Spinal cord (tissue), 3 donors: ENCODE results near the gene PDIK1L.

GRCh38 chr1:26111476-26111969, at the start of gene PDIK1L:
TSS of gene PDIK1L (plus strand) at chr1:26111824.
- PRO-cap = no peak
- RAMPAGE, long total RNA = start-site peak on the plus strand at chr1:26111814-26111851, 211 and 190 reads in 2 replicates

- PRO-cap = no peak
- RAMPAGE, long total RNA = no peak
Observed at GRCh38 chr1:26164215-26165094, 4.3 kb downstream of the C1orf232 start.

DNA sequence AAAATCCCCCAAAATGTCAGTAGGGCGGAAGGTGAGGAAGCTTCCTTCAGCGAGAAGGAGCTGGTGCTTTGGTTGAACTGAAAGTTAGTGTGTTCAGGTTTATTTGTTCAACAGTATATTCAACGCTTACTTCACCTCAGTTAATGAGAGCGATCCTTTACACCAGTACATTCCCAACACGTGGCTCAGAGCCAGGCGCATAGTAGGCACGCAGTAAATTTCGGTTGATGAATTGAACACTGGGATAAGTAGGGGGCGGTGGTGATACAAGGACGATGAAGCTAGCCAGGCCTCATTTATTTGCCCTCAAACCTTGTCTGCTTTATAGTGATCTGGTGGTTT, 972 bp downstream of the CEP85 start:
- PRO-cap = no peak
- RAMPAGE, long total RNA = no peak

DNA sequence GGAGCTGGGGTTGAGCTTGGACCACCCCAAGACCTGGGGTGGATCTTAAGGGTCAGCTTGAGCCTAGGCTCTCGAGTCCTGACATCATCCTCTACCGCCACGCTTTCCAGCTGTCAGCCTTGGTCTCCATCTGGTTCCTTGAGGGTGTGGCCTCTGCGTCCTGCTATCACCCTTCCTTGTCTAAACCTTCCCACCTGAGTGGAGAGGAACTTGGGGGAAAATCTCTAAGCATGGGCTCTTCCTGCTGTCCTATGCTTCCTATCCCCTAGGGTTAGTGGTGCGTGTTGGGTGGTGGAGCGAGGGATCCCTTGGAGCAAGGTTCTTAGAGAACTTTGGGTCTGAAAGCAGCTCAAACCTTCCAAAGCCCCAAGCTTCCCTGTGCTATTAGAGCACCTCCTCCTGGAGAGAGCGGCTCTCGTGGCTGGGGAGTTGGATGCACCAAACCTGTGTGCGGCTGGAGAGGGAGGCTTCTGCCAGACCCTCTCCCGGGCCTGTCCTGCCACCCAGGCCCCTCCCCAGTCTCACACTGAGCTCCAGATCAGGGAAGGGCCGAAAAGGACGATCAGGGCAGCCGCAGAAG, 474 bp upstream of the SH3BGRL3 start:
- PRO-cap = no peak
- RAMPAGE, long total RNA = no peak

DNA sequence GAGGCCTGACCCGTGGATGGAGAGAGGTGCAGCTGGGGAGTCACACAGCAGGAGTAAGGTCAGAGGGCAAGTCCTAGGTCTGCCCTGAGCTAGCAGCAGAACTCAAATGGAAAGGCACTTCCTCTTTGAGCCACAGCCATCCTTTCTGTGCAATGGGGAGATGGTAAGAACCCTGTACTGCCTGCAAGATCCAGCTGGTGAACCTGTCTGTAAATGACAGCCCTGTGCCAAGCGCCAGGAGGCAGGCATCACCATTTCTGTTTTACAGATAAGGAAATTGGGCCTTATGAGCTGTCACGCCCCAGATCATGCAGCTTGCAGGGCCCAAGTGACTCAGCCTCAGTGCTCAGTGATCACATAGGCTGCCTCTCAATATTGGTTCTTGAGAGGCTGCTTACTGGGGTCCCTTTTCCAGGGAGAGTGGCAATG, 8.7 kb downstream of the SH3BGRL3 start:
- PRO-cap = no peak
- RAMPAGE, long total RNA = no peak

DNA sequence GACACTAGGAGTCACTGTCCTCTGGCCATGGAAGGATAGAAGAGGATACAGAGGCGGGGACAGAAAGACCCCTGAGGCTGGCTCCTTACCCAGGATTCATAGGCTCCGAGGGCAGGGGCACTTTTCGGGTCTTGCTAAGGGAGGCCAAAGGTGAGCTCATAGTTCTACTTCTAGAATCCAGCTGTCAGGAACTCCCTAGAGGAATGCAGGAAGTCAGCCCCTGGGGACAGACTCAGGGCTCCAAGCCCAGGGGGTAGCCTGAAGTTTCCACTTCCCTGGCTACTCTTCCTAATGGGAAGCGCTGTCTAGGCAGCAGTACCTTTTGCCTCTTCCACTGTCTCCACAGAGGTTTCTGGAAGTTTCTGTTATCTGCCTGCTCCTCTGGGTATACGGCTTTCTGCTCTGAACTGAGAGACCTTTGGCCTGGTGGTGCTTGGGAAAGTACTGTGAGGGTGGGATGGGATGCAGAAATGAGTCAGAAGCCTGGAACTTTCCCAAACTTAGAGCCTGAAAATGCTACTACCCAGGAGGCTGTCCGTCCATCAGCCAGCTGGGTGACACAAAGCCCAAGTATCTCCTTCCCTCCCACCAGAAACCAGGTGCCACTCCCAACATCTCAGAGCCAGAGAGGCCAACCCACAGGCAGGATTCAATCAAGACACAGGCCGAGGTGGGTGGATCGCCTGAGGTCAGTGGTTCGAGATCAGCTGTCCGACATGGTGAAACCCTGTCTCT, 3.5 kb downstream of the UBXN11 start:
- PRO-cap = no peak
- RAMPAGE, long total RNA = no peak

DNA sequence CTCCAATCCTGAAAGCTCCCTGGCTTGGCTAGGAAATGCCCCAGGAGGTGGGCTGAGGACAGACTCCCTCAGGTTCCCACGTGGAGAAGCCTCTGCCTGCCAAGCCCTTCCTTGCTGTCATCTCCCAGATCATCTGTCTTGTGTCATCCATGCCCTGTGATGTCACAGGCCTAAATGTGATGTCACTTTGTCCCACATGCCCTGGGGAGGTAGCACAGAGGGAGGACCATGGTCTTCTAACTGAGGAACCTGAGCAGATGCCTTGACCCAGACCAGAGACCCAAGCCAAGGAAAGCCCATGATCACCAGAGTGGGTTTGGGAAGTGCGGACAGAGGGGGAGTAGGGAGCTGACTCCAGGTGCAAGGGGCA, 1.8 kb upstream of the ZNF683 start:
- PRO-cap = no peak
- RAMPAGE, long total RNA = no peak

- PRO-cap = no peak
- RAMPAGE, long total RNA = no peak
Observed at GRCh38 chr1:26477842-26478470, 5.7 kb downstream of the HMGN2 start.

GRCh38 chr1:26598844-26599348, 69.3 kb downstream of the RPS6KA1 start:
- PRO-cap = no peak
- RAMPAGE, long total RNA = no peak

DNA sequence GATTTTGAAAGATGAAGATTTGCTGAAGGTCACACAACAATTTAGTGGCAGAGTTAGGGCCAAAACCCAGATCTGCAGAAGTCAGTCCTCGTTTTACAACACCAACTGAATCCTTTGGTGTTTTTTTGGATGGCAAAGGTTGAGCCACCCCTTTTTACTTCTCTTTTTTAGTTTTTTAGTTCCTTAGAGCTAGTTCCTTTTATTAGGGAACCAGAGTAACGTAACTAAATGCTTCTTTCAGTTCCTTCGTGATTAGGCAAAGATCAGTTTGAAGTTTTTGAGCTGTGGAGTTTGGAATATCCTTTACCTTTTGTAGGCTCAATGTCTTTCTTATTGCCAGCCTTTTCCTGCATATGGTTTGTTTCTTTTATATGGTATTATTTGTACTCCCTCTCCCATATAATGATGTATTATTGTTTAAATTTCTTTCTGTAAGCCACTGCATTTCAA, 67.8 kb upstream of the ARID1A start:
- PRO-cap = no peak
- RAMPAGE, long total RNA = no peak

DNA sequence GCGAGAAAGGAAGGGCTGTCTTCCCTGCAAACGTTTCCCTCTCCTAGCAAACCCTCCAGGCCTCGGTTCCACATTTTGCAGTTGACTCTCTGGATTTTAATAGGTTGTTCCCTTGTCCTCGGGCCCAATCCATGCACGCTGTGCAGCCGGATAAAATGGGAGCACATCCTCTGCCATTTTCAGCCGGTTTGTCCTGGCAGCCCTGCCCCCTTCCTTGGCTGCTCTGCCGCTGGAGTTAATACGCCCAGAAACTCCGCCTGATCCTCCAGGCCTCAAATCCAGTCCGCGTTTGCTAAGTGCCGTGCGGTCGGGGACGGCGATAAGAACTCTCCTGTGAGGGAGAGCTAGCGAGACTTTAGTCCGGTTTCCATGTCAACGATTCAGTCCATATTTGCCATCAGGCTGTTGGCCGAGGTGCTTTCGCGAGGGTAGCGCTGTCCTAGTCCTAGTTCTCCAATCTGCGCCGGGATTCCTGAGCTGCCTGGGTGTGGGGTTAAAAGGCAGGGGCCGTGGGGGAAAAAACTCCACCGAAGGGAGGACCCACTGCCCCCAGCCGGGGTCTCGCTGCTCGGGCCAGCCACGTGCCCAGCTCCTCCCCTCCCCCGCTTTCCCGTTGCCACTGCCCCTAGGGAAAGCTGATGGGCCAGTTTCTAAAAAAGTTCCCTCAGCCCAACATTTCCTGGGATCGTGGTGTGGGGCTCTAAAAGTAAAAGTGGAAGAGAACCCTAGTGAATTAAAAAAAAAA, 2.8 kb upstream of the ARID1A start:
- PRO-cap = no peak
- RAMPAGE, long total RNA = no peak

- PRO-cap = no peak
- RAMPAGE, long total RNA = no peak
Observed at GRCh38 chr1:26695346-26695842, 421 bp upstream of the ARID1A start.

- PRO-cap = no peak
- RAMPAGE, long total RNA = no peak
Observed at GRCh38 chr1:26696603-26697449, 1.0 kb downstream of the ARID1A start.

DNA sequence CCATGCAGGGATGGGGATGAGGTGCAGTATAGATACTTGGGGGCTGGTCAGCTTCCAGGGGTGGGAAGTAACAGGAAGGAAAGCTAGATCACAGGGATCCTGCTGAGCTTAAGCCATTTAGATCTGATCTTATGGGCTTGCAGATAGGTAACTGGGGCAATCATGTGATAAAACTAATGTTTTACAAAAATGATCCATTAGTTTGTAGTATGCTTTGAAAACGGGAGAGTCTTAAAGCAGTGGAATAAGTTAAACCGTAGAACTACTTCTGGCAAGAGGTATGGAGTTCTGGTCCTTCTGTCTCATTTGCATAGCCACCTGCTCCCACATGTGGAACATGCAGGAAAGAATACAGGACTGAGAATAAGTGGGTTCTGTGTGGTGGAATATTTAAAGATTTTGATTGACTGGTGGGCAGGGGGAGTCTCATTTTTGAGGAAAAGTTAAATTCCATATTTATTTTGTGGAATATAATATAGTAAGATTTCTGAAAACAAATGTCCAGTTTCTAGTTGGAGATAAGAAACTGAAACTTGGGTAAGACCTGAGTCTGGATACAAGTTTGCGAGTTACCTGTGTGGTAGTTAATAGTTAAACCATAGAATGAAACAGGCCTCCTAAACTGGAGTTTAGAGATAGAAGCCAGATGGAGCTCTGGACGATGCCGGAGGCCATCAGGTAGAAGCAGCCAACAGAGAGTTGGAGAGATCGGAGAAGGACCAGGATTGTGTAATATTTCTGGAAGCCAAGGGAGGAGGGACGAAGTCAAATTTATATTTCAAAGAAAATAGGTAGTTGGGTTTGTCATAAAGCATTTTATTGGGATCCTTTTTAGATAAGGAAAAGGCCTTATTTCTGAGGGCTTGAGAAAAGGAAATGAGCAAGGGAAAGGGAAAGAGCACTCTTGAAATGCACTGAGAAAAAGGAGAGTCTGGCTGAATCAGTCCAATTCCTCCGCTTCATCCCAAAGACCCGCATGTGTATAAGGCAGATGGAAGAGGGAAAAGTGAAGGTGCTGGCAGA, 45.0 kb downstream of the ARID1A start:
- PRO-cap = no peak
- RAMPAGE, long total RNA = no peak

GRCh38 chr1:26778802-26779902, 8.6 kb upstream of the PIGV start:
- PRO-cap = no peak
- RAMPAGE, long total RNA = no peak

GRCh38 chr1:26786842-26787829, 614 bp upstream of the PIGV start:
- PRO-cap = no peak
- RAMPAGE, long total RNA = no peak

DNA sequence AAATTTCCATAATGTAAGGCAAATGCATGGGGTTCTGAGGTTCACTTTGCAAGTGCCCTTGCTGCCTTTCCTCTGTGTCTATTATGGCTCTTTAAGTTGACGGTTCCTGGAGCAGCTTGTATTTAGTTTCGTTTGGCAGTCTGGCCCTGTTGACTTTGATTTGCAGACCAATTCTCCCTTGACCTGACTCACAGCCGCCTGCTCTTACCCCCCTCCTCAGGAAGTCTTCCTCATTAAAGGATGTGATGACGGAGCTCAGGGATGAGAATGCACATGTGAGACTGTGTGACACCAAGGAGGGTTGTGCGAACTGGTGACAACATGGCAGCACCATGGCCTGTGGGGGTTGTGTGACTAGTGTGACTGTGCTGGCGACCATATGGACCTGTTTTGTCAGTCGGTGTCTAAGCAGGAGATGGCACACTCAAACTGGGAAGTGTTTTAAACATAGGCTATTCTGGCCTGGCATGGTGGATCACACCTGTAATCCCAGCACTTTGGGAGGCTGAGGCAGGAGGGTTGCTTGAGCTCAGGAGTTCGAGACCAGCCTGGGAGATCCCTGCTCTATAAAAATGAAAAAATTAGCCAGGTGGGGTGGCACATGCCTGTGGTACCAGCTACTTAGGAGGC, 7.3 kb downstream of the TRNP1 start:
- PRO-cap = no peak
- RAMPAGE, long total RNA = no peak

- PRO-cap = no peak
- RAMPAGE, long total RNA = no peak
Observed at GRCh38 chr1:27031129-27032253, 18.8 kb upstream of the TENT5B start.

DNA sequence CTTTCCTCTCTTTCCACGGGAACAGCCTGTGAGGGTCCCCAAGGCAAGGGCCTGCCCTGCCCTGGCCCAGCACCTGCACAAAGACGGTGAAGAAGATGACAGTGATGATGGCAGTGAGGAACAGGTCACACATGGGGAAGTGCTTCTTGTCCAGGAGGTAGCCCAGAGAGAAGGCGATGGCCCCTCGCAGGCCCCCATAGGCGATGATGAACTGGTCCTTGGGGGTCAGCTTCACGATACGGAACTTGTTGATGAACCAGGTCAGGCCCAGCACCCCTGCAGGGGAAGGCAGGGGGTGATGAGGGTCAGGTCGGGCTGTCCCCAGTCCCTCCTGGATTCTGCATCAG, 49.1 kb downstream of the SLC9A1 start:
- PRO-cap = no peak
- RAMPAGE, long total RNA = no peak

- PRO-cap = no peak
- RAMPAGE, long total RNA = no peak
Observed at GRCh38 chr1:27130550-27131351, 24.2 kb downstream of the SLC9A1 start.